Hair follicular keratinocyte (primary cell): ENCODE results near the genes GATD3, ICOSLG, KRTAP10-5, KRTAP10-9, PTTG1IP and SLX9.

DNA sequence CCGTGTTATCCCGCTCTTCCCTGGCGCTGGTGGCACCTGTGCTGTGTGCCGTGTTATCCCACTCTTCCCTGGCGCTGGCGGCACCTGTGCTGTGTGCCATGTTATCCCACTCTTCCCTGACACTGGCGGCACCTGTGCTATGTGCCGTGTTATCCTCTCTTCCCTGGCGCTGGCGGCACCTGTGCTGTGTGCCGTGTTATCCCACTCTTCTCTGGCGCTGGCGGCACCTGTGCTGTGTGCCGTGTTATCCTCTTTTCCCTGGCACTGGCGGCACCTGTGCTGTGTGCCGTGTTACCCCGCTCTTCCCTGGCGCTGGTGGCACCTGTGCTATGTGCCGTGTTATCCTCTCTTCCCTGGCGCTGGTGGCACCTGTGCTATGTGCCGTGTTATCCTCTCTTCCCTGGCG, 18.5 kb upstream of the PWP2 start:
- RAMPAGE, long total RNA: no peak

GRCh38 chr21:44133245-44133828, at the start of gene GATD3:
GATD3 (plus strand) TSS chr21:44133683.
- RAMPAGE, long total RNA: no peak

DNA sequence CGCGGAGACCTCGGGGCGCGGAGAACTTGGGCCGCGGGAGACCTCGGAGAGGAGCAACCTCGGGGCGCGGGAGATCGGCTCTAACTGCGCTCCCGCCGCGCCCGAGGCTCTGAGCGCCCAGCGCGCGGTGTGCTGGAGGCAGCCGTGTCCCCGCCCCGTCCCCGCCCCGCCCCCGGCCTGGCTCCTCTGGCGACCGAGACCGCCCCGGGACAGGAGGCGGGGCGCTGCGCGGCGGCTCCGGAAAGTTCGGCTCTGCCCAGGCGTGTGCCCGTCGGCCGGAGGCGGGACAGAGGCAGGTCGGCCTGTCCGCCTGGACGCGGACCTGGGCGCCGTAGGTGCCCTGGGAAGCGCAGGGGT, at the start of gene ICOSLG:
Gene ICOSLG (minus strand): TSS at position 88 of the 357 bp plus-strand sequence.
- RAMPAGE, long total RNA: no peak

DNA sequence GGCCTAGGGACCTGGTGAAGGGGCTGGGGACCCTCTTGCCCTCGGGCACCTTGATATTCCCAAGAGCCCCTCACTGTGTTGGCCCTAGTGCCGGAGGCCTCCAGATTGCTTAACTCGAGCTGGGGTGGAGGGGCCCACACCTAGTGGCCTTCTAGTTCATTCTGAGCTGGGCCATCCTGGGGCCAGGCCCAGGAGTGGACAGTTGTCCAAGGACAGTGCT, 11.3 kb downstream of the CFAP410 start:
- RAMPAGE, long total RNA: no peak

DNA sequence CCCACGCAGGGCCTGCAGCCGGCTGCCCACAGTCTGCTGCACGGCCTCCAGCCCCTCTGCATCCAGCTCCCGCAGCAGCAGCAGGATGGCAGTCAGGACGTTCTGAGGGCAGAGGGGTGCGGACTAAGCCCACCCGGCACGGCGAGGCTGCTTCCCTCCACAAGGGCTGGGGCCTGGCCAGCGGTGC, 9.1 kb downstream of the CFAP410 start:
- RAMPAGE, long total RNA: no peak

DNA sequence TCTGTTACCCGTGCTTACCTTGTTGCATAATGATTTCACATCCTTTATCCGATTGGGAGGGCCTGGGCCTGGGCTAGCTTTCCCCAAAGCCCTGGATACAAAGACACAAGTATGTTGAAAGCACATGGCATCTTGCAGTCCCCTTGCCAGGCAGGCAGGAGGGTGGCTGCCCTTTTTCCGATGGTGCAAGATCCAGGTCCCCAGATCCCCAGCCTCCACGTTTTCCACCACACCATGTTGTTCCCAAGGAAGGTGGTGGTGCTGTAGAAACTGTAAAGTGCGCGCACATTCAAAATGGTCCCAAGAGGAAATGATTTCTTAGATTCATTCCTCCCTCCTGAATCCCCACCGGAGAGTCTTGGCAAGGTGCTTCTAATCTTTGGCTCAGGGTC, 706 bp downstream of the TRPM2 start:
- RAMPAGE, long total RNA: no peak

- RAMPAGE, long total RNA: no peak
These were observed 16.5 kb upstream of the LRRC3 start for GRCh38 chr21:44438808-44439259.

DNA sequence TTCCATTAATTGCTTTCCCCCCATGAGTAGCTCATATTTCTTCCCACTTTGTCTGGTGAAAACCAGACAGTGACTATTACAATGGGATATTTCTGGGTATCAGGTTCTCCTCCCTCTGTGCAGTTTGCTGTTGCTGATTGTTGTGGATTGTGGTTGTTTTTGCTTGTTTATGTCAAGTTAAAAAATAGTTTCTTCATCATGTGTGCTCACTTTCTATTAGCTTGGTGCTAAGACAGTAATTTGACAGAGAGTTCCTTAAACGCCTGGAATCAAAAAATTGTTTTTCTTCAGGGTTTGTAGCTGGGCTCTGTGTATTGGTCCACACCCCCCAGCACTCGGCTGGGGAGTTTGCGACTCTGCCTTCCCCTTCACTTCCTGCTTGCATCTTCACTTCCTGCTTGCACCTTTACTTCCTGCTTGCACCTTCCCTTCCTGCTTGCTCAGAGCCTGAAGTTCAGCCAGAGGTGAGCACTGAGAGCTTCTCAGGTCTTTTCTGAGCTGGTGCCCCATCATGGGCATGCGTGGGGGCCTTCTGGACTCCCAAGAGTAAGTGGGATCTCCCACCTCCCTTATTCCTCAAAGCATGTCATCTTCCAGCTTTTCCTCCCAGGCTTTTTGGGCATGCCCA, 3.8 kb downstream of the KRTAP10-2 start:
- RAMPAGE, long total RNA: no peak

DNA sequence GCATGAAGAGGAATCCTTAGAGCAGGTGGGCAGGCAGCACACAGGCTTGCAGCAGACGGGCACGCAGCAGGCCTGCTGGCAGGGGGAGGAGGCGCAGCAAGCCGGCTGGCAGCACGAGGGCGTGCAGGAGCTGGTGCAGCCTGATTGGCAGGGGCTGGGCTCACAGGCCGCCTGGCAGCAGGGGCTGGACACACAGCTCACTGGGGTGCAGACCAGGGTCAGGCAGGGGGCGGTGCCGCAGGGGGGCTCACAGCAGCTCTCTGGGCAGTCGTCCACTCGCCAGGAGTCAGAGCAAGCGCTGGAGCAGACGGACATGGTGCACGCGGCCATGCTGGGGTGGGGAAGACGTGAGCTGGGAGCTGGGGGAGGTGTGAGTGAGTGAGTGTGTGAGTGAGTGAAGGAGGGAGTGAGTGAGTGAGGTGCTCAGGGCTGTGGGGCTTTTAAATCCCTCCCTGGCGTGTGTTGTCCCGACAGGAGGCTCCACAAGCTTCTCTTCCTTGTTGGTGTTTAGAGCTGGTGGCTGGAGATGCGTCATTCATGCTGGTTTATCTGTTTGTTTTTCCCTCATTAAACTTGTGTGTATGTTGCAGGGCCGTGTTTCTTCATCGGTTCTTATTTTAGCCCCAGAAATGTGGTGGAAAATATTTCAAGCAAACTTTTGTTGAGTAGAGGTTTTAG, at the start of gene KRTAP10-5:
Gene KRTAP10-5 (minus strand): TSS at position 356 of the 678 bp plus-strand sequence.
- RAMPAGE, long total RNA: no peak

GRCh38 chr21:44626957-44627251, at the start of gene KRTAP10-9:
KRTAP10-9 (plus strand) TSS chr21:44627093.
- RAMPAGE, long total RNA: no peak

DNA sequence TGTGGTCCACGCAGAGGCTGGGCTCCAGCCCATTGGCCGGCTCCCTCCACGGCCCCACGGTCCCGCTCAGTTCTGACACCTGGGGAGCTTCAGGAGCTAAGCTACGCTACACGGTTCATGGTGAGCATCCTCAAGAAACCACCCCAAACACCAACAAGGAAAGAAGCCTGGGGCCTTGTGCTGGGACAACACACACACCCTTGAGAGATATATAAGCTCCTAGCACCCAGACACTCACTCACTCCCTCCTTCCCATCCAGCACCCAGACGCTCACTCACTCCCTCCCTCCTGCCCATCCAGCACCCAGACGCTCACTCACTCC, 254 bp upstream of the KRTAP10-12 start:
- RAMPAGE, long total RNA: no peak

- RAMPAGE, long total RNA: no peak
These were observed 37.4 kb upstream of the TSPEAR start for GRCh38 chr21:44748615-44749236.

GRCh38 chr21:44800870-44801600, 585 bp downstream of the UBE2G2 start:
- RAMPAGE, long total RNA: no peak

- RAMPAGE, long total RNA: no peak
These were observed at the start of gene PTTG1IP for GRCh38 chr21:44873211-44873954. PTTG1IP (minus strand) TSS chr21:44873690.

DNA sequence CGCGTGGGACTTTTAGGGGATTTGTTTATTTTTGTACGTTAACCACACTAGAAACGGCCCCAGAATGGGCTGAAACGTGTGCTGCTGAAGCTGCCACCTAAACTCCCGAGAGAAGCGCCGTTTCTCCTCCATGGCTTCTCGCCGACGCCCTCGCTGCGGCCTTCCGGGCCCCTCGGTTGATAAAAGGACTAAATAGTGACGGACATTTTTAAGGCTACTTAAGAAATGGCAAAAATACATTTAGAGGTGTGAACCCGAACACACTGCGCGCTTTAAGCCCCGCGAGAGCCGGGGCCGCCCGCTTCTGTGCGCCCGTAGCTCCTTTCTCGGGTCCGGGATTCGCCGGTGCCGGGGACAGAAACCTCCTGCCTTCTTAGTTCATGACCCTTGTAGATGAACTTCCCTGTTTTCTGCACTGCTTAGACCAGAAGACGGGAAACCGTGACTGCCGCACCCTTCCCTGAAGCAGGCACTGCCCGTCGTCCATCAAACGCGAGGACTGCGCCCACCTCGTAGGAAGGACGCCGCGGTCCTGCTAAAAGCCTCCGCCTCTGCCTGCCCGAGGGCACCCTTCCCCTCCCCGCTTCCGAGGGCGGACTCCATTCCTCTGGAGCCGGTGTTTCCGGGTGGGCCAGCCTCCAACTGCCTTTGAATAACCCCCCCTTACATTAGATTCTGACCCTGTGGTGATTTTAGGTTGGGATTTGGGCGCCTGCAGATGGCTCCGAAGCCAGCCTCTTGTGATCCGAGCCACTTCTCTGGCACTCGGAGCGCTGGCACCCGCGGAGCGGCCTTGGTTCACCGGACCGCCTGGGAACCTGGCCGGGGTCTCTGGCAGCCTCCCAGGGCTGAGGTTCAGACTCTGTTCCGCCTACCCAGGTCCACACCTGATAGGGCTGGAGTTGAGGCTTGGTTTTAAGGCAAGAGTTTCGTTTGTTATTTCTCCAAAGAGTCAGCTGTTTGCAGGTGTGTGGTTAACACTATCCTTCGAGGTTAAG, 1.1 kb upstream of the PTTG1IP start:
- RAMPAGE, long total RNA: no peak

DNA sequence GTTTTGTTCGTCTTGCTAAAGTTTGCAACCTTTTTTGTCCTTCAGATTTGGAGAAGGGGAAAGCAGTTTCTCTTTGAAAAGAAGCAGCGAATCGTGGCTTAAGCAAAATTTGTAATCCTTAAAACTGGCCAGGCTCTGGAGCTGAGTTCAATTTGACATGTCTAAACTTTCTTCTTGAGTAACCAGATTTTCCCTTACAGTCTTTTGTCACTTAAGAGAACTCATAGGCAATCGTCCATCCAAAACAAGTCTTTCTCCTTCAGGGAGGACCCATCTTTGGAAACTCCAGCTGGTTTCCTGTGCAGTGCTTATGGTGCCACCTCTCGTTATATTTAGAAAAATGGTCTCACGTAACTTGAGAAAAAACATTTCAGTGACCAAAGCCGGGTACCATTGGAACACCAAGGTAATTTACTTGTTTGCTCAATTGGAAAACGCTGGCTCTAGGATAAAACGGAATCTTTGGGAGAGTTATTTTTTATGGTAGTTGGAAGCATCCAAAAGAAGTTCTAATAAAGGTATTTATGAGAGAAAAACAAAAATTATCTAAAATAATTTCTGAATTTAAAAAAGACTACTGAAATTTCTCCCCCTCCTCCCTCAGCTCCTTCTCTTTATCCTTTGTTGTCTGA, 1.9 kb upstream of the PTTG1IP start:
- RAMPAGE, long total RNA: no peak

DNA sequence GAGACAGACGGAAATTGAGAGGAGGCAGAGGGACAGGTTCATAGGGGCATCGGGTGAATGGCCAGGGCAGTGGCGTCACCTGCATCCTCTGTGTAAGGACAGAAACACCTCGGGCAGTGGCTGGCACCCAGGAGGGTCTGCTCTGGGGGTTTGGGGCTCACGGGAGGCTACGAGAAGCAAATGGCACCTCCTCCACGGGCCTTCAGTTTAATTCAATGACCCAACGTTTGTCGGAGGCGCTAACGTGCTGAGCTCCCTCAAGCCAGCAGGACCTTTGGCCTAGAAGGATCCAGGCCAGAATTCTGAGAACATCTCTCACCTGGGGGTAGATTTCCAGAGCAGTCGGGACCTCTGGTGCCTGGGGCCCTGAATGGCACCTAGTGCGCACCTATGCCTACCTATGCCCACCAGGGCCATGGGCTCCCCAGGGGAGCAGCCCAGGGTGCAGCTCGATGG, 20.6 kb upstream of the PTTG1IP start:
- RAMPAGE, long total RNA: no peak

DNA sequence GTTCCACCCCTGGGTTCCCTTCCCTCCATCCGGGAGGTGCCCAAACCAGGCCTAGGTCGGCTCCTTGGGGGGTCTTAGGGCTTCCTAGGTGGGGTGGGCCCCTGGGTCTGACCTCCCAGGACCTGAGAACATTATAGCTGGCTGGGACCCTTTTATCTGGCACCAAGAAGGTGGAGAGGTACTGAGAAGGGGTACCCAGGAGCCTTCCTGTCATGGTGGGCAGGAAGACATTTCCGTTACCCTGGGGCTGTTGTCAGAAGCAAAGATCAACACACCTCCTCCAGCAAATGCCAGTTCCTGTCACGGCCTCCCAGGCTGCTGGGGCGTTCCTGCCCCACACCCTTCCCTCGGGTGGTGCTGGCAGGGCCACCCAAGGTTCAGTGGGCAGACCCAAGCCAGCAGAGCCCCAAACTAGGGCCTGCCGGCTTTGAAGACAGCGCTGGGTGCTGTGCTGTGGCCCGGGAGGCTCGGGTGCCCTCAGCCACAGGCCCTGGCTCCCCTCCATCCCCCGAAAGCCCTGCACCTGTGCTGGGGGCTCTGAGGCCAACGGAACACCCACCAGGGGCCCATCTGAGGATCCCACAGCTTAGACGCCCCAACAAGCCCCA, 8.8 kb downstream of the ITGB2 start:
- RAMPAGE, long total RNA: no peak

- RAMPAGE, long total RNA: no peak
These were observed 6.7 kb upstream of the ITGB2 start for GRCh38 chr21:44927219-44928036.

DNA sequence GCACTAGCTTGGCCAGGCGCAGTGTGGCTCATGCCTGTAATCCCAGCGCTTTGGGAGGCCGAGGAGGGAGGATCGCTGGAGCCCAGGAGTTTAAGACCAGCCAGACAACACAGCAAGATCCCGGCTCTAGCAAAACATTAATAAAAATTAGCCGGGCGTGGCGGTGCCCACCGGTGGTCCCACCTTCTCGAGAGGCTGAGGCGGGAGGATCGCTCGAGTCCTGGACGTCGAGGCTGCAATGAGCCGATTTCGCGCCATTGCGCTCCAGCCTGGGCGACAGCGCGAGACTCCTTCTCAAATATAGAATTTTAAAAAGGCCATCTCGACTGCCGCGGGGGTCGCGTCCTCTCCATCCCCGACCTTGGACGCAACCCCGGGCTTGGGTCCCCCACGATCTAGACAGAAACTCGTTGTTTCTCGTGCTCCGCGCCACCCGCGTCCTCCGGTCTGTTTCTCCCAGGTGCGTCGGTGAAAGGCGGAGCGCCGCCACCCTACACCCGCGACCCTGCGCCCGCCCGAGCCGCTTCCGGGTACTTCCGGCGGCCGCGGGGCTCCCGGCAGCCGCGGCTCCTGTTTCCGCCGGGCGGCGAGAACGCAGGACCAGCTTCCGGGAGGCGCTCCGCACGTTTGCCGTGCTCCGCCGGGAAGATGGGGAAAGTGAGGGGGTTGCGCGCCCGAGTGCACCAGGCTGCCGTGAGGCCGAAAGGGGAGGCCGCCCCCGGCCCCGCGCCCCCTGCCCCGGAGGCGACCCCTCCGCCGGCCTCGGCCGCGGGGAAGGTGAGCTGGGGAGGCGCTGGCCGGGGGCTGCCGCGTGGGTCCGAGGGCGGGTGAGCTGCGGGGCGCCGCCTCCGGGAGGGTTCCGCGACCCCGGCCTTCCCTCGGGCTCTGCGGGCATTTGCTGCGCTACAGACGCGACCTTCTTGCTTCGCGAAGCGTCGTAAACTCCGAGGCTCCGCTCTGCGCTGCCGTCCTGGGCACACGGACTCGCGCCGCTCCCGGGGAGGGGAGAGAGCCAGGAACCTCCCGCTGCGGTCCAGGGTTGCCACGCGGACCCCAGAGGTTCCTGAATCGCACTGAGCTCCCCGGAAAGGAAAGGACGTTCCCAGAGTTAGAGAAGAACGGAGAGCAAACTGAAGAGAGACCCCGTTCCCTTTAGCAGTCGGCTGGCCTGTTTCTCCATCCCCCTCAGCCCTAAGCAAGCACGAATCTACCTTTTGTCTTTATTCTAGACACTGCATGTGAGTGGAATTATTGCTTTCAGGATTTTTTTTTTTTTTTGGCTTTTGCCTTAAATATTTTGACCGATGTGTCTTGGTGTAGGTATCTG, at the start of gene SLX9:
Gene SLX9 (plus strand): TSS at position 620 of the 1,327 bp plus-strand sequence.
- RAMPAGE, long total RNA: no peak